Frontal cortex (tissue), 2 donors: ENCODE measurements around a stretch of chr5.

DNA sequence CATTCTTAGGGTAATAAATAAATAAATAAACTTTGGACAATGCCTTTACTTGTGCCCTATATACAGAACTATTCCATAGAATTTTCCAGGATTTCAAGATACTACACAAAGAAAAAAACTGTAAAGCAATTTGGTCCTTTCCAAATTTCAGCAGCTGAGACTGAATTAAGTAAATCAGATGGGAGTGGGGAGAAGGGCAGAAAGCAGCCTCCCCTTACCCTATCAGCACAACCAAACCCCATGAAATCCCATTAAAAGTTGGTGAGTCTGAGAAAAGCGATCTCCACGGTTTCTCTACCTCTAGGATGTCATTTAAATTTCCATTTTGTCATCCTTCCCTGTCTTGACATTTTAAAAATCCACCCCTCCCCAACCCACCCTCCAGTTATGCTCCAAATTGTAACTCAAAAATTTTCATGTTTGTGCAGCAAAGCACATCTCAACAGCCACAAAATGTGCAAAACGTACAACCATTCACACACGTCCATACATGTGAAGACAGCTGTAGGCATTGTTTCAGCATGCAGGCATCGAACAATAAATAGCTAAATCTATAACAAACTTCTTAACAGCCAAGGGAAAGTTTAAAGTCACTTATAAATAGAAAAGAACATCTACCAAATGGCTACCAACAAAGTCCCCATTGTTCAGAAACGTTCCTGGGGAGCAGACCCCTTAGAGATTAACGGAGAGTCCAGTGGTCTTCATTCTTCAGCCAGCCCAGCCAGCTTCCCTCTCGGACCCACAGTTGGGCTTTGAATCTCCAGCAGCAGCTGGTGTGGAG lies 11.5 kb downstream of the ENC1 start:
- RAMPAGE, long total RNA = no peak

DNA sequence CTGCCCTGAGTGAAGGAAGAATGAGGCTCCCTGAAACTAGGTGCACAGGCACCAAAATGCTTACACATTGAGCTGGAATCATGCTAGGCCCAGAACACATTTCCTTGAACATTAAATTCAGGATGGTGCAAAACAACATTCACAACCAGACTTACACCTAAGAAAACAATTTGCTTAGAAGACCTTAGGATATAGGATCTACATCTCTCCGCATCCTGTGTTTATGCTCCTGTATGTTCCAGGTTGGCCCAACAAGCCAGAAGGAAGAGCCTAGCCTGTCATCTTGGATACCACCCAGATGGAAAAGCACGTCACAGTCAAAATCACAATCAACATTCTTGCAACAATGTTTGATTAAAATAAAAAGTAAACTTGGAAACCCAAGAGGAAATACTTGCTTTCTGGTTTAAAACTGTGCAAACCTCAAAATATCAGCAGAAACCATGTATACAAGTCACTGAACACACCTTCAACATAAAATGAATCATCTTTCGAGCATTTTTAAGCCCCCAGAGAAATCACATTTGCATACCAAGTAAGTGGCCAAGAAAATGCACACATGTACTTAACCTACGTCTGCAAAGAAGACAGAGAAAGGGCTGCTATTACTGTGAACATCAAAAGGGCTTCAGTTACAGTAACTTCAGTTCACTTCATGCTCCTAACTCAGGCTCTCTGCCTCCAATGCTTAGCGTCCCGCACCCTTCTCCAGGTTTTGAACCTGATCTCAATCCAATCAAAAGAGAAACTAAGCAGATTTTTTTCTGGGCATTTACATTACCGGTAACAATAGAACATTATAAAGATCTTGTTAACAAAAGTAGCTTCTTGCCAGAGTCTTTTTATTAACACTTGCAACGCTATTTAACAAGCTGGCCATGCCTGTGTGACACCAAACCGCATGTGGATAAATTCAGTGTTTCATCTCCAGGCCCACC lies 1.5 kb downstream of the ENC1 start:
- RAMPAGE, long total RNA = no peak

GRCh38 chr5:74767544-74768116 lies 581 bp downstream of the NSA2 start:
- RAMPAGE, long total RNA = no peak

DNA sequence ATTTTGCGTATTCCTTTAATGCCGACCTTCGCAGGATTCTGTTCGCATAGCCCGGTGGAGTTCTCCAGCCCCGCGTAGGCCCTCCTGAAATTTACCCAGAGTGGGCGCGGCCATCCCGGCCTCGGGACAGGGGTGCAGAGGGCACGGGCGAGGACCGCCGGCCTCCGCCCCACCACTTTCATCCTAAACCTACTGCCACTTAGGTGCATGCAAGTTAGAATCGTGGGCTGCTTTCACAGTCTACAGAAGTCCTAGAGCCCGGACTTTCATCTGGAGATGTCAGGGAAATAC lies 483 bp upstream of the FAM169A start:
- RAMPAGE, long total RNA = no peak

DNA sequence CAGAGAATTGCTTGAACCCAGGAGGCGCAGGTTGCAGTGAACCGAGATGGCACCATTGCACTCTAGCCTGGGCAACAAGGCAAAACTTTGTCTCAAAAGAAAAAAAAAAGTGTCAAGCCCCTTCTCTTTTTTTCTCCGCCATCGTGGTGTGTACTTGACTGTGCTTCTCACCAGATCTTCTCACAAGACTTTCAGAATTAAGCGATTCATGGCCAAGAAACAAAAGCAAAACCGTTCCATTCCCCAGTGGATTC lies 65.2 kb upstream of the FAM169A start:
- RAMPAGE, long total RNA = no peak

DNA sequence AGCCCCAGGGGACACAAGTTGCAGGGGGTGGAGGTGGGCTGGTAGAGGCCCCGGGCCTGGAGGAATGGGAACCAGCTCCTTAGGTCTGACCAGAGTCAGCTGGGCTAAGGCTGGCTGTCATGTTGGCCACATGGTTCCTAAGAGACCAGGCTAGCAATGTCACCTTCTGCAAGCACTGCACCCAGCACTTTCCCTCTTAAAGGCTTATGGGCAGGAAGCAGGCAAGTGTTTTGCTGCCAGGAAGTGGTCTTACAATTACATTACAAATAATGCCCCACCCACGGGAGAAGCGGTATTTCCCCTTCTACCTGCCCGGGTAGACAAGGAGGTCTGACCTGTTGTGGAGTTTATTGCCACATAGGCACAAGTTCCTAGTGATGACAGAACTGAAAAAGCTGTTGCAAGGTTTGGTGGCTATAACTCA lies 18.0 kb downstream of the GCNT4 start:
- RAMPAGE, long total RNA = no peak

DNA sequence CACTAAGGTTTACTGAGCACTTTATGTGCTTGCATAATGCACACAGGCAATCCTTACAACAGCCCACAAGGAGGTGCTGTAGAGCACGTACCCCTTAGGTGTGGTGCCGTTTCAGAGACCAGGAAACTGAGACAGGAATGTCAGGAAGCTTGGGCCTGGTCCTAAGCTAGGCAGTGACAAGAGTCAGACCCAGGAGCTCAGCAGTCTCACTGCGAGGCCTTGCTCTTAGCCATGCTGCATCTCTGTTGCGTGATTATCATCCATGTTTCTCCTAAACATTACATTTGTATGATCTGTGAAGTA lies 2.5 kb downstream of the GCNT4 start:
- RAMPAGE, long total RNA = no peak

DNA sequence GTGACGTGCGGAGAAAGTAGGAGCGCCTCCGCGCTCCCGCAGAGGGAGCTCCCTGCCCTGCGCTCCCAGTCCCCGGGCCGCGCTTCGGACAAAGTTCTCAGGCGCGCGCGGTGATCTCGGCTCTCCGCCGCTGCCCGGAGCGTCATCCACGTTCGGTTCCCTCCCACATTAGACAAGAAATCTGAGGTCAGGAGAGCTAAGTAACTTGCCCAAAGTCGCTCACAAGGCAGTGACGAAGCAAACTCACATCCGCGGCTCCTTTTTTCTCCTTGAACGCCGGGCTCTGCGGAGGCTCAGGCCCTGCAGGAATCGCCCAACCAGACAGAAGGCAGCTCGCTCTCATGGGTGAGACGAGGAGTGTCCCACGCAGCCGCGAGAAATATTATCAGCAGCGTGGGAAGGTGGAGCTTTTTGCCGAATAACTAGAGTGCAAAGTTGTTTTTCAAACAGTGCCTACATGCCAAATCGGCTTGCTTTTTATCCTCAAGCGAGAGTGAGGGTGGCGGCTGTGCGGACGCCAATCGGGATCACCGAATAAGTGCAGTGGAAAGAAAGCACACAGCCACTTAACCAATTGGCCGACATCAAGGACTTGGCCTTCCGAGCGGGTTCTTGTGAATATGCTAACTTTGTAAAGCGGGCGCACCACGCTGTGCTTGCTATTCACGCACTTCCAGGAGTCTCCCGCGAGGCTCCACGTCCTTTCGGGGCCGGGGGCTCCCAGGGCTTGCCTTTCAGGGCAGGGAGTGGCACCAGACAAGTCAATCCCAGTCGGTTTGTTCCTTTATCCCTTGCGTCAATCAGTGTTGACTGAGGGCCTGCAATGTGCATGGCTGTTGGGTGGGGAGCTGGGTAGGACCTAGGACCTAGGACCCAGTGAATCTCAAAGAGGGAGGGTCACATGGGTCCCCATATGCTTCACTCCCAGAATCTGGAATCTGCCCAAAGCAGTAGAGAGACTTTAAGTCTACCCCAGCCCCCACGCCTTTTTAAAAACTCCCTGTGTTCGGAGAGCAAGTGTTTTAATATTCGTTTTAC lies 1.7 kb upstream of the GCNT4 start:
- RAMPAGE, long total RNA = no peak

DNA sequence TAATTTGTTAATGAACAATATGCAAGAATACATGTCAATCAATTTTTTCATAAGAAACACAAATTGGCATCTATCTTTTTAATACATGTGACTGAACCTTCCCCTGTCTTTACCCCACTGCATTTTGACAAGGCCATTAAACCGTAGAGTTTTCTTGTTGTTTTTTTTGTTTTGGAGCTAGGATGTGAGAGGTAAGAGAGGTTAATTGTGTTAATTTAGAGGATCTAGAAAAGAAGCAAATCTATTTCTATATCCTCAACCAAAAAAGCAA lies 23.2 kb downstream of the ANKRD31 start:
- RAMPAGE, long total RNA = no peak

- RAMPAGE, long total RNA = no peak
Observed at GRCh38 chr5:75334226-75334661, 2.8 kb upstream of the HMGCR start.

GRCh38 chr5:75358260-75358963 lies 21.4 kb downstream of the HMGCR start:
- RAMPAGE, long total RNA = no peak

- RAMPAGE, long total RNA = no peak
Observed at GRCh38 chr5:75399968-75400410, 63.0 kb downstream of the HMGCR start.

- RAMPAGE, long total RNA = no peak
Observed at GRCh38 chr5:75614669-75615283, 3.5 kb downstream of the ANKDD1B start.

DNA sequence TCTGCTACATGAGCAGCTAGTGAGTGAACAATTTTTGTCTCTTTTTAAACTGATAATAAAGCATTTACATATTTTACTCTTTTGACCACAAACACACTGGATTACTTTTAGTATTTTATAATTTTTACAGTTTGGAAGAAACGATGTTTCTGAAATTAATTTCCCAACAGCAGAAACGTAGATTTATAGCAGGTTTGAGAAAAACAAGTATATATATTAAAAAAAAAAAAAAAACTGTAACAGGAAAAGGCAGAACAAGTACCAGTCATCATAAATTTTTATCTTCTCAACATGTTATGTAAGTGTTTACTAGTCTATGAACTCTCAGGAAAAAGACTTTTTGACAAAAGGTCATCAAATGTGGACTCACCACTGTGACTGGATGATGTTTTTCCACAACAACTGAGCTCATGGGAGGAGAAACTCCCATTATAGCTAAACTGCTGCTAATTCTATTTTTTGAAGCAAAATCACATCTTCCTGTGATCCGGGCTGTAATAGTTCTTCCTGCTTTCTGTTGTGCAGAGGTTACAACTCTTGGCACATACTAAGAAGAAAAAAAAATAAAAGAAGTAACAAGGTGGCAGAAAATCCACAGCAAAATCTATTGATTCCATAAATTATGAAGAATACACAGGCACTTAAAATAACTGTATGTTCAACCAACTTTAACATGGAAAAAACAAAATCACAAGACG lies 39.7 kb downstream of the POC5 start:
- RAMPAGE, long total RNA = no peak

DNA sequence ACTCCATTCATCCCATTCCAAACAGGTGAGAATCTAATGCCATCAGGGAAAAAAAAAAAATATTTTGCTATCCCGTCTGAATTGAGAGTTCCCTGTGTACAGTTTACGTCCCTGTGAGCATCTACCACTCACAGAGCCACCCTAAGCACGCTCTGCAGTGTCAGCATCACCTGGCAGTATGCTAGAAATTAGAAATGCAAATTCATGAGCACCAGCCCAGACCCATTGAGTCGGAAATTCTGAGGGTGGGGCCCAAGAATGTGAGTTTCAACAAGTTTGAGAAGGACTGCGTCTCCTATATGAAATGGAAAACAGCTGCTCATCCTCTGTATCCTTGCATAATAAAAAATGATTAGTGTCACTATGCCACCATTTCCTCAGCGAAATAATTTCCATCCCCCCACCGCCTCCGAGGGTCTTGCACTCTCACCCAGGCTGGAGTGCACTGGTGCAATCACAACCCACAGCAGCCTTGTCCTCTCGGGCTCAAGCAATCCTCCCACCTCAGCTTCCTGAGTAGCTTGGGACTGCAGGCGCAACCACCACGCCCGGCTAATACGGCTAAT lies 1.3 kb upstream of the IQGAP2 start:
- RAMPAGE, long total RNA = no peak

DNA sequence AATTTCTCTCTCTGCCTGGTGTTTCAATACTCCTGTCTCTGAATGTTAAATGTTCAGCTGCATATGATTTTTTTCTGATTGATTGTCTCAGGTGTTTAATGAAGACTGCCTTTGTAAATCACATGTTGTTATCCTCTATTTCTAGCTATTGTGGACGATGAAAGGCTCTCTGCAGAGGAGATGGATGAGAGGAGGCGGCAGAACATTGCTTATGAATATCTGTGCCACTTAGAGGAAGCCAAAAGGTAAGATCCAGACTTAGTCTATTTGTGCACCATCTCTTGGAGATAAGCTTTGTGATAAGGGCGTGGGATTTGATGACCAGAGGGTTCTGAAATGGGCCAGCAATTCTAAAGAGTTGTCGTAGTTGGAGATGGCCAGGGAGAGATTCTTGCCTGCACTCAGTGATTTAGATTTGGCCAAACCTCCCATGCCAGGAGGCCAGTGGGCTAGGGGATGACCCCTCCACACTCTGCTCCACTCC lies 58.4 kb downstream of the IQGAP2 start:
- RAMPAGE, long total RNA = no peak

DNA sequence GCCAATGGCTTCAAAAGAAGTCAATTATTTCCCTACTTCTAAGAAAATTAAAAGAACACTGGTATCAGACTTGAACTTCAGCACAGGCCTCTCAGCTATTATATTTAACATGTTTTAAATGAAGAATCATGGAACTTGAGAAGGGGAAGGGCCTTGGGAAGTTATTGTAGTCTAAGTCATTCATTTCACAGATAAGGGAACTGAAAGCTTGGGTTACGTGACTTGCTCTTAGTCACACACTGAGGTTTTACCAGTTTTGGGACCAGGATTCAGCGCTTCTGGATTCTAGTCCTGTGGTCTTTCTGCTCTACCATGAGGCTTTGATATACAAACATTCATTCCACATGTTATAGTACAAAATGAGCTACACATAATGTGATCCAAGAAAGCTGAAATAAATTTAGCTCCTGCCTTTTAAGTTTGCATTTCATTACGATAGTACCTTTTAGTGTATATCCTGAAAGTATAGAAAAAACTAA lies 41.0 kb downstream of the F2RL2 start:
- RAMPAGE, long total RNA = no peak

DNA sequence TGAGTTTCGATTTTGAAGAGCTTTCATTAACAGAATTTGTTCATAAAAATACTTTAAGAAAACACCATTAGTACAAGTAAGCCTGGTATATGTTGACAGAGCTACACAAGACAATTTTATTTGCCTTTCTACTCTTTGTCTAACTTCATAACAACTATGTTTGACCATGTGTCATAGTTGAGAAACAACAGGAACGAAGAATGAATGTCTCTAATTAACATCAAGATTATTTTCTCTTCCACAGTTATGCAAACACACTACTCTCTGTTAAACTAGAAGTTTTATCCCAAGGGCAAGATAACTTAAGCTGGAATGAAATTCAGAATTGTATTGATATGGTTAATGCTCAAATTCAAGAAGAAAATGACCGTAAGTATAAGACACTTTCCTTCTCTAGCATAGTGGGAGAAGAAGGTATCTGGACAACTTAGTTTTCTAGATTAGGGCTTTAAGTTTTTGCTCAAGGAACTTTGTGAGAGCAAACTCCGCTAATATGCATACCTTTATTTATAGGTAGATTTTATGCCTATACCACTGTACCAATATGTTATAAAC lies 17.2 kb downstream of the F2RL2 start:
- RAMPAGE, long total RNA = no peak

DNA sequence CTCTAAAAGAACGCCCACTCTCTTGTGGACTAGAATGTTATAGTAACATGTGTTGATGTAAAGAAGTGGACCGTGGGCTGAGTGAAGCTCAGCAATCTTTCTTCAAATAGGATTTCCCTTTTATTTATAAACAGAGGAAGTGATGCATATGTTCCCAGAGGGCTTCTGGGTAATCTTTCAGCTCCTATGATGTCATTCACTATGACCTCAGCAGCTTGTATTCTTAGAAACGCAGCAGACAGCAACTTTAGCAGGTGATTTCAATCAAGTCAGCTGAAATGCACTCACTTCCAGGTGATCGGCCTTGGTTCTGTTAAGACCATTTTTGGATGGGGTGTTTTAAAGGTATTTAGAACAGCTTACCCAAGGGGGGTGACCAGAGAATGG lies 14.3 kb downstream of the F2RL2 start:
- RAMPAGE, long total RNA = no peak

GRCh38 chr5:76636774-76637359 lies 13.7 kb upstream of the F2RL2 start:
- RAMPAGE, long total RNA = no peak